ENCODE results near the genes CLN3, APOBR, NPIPB8, PAGR1 and TAOK2.

GRCh38 chr16:28324391-28324922, 32.1 kb downstream of the SBK1 start:
- PRO-cap, result no peak

- PRO-cap, result bidirectional peak, plus-strand start at chr16:28492121, minus-strand start at chr16:28491996; bidirectional peak, plus-strand start at chr16:28492402, minus-strand start at chr16:28492302
Measured at GRCh38 chr16:28491614-28492604, at the start of gene CLN3. CLN3 (minus strand) TSS chr16:28492074.

DNA sequence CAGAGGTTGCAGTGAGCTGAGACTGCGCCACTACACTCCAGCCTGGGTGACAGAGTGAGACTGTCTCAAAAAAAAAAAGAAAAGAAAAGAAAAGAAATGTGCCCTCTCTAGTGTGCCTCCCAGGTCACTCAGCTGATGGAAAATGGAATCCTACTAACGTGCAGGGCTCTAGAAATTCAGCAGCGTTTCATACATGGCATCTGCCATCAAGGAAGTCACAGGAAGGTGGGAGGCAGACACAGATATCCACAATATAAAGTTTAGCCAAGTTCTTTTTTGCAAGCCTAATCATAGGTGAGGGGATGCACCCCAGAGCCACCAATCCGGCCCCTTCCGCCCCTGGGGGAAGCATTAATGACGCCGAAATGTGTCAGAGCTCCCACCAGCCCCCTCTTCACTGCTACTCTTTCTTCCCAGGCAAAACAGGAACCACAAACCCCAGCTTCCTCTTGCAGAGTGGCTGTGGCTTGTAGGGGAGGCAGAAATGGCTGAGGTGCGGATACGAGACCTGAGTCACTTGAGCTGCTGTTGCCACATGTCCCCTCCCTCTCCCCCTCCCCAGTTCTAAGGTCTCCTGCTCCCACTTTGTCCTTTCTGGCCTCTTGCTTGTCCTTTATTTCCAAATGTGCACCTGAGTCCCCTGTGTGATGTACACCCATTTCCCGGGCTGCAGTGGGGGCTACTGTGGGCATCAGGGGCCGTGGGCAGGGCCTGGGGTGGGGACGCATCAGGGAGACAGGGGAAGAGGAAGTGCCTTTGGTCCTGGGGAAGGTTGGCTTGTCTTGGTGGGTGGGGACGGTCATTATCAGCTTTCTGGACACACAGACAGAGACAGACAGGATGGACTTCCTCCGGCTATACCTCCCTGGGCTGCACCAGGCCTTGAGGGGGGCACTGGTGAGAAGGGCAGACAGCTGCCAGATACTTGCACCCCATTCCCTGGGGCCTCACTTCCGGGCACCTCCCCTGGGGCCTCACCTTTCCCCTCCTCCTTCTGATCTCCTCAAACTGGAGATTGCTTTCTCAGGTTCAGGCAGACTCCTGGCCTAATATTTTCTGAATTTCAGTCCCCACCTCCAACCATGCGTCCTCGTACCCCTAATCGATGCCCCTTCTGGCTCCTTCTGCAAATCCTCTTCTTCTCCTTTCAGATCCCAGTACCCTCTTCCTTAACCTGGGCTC, at the start of gene APOBR:
APOBR (plus strand) TSS at position 802 of the 1,182 bp plus-strand sequence.
- PRO-cap, result no peak

GRCh38 chr16:28534215-28535272, 4.2 kb downstream of the NUPR1 start:
- PRO-cap, result no peak

GRCh38 chr16:28637746-28638178, at the start of gene NPIPB8:
NPIPB8 (plus strand) TSS chr16:28638065.
- PRO-cap, result no peak

- PRO-cap, result no peak
Measured at GRCh38 chr16:28723053-28723396, 11.8 kb downstream of the EIF3C start.

- PRO-cap, result no peak
Measured at GRCh38 chr16:28910851-28911360, 14.1 kb downstream of the RABEP2 start.

- PRO-cap, result no peak
Measured at GRCh38 chr16:28954246-28954899, 3.6 kb downstream of the NFATC2IP start.

DNA sequence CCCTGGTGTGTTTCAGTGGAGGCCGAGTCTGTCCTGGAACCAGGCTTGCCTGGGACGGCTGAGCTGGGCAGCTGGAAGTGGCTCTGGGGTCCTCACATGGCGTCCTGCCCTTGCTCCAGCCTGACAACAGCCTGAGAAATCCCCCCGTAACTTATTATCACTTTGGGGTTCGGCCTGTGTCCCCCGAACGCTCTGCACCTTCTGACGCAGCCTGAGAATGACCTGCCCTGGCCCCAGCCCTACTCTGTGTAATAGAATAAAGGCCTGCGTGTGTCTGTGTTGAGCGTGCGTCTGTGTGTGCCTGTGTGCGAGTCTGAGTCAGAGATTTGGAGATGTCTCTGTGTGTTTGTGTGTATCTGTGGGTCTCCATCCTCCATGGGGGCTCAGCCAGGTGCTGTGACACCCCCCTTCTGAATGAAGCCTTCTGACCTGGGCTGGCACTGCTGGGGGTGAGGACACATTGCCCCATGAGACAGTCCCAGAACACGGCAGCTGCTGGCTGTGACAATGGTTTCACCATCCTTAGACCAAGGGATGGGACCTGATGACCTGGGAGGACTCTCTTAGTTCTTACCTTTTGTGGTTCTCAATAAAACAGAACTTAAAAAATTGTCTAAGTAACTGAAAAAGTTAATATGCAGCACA, 5.4 kb downstream of the LAT start:
- PRO-cap, result no peak

GRCh38 chr16:29146989-29147488, 162.2 kb downstream of the LAT start:
- PRO-cap, result no peak

GRCh38 chr16:29173672-29174339, 189.0 kb downstream of the LAT start:
- PRO-cap, result no peak

GRCh38 chr16:29310695-29311665, 95.5 kb downstream of the NPIPB11 start:
- PRO-cap, result no peak

DNA sequence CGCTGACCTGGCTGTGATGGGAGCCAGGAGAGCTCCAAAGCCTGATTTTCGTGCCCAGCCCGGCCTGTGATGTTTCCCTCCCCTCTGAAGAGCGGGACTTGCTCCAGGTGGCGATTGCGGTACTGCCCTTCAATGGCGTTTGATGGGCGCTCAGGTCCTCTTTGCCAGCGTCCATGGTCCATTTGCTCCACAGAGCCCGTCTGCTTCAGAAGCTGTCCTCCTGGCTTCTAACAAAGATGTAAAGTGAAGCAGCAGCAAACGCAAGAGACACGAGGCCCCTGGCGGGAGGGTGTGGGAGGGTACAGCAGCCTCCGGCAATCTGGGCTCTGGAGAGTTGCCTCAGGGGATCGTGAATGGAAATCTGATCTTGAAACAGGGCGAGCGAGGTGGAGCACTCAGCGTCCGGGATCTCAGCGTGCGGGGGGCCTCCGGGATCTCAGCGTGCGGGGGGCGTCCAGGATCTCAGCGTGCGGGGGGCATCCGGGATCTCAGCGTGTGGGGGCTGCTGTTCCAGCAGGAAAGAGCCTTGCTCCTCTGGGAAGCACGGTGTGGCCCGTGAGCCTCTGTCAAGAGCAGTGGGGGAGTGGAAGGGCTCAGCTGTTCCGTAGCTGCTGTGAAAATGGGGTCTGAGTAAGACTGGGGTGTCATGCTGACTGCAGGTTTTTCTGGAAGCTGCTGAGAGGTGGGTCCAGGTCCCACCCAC, 93.3 kb downstream of the NPIPB11 start:
- PRO-cap, result no peak

DNA sequence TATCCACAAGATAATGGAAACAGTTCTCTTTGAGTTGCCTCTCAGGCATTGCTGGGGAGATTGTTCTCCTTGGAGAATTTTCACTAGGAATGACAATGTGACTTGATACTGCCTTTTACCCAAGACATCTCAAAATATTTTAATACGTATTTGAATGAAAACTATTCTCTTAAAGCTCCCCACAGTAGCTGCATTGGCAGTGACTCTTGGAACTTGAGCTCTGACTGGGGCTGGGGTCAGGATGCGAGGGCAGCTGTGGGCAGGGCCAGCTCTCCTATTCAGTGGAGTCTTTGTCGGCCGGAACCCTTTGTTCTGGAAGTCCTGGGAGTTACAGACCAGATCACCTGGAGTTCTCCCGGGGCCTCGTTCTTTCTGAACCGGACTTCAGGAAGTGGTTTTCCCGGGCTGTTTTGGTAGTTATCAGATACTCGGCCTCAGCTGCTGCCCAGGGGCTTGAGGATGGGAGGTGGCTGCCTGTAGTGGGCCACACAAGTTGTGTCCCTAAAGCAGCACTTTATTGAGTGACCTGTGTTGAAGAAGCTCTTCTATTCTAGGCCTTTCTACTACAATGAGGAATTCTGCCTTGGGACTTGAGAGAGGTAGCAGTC, 84.9 kb downstream of the NPIPB11 start:
- PRO-cap, result no peak

DNA sequence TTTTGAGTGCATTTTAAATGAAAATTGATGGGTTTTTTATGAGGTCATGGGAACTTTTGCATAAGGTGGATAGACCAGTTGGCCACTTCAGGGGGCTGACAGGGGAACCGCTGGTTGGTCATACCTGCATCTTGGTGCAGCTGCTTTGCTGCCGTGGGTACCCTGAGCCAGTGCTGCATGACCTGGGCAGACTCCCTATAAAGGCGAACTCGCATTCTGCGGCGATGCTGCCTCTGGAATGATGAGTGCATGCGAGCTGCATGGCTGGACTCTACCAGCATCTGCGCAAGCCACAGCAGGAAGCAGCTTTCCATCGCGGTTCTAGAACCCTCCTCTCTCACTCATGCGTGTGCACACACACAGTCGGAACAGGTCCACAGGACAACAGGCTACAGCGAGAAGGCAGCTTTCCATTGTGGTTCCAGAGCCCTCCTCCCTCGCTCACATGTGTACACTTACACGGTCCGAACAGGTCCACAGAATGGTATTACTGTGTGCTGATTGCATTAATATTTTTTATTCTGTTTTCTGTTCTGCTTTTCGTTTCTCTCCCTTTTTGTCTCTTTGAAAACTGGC, 69.2 kb downstream of the NPIPB11 start:
- PRO-cap, result no peak

DNA sequence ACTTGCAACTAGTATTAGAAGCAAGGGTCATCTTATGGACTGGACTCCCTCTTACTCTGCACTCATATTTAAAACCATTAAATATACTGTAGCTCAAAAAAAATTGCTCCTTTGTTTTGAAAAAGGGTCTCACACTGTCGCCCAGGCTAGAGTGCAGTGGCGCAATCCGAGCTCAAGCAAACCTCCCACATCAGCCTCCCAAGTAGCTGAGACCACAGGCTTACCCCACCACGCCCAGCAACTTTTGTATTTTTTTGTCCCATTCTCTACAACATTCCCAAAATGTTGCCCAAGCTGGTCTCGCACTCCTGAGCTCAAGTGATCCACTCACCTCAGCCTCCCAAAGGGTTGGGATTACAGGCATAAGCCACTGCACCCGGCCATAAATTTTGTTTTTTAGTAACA, 91.0 kb upstream of the SPN start:
- PRO-cap, result no peak

GRCh38 chr16:29790879-29791481, 429 bp downstream of the KIF22 start:
- PRO-cap, result no peak

DNA sequence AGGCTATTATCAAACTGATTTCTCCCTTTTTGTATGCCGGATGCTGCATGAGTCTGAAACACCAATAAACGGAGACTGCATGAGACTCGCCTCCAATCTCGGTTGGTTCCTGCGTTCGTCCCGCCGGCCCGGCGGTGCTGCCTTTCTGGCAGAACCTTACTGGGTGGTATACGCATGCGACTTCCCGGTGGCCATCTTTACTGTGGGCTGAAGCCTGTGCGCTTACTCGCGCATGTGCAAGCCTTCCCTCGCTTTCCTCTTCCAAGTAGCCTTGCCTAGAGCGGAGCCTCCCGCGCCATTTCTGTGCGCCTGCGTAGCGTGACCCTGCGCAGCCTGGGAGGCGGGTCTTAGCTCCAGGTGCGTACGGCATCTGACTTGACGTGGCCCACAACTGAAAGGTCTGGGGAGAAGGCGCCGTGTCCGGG, at the start of gene PAGR1:
PAGR1 (plus strand) TSS at position 356 of the 425 bp plus-strand sequence.
- PRO-cap, result bidirectional peak, plus-strand start at position 299 of the sequence, minus-strand start at position 148 of the sequence

GRCh38 chr16:29973093-29974050, at the start of gene TAOK2:
TAOK2 (plus strand) TSS chr16:29973868.
- PRO-cap, result bidirectional peak, plus-strand start at chr16:29973742, minus-strand start at chr16:29973500; unidirectional peak, plus-strand start at chr16:29973742; bidirectional peak, plus-strand start at chr16:29973872, minus-strand start at chr16:29973771

DNA sequence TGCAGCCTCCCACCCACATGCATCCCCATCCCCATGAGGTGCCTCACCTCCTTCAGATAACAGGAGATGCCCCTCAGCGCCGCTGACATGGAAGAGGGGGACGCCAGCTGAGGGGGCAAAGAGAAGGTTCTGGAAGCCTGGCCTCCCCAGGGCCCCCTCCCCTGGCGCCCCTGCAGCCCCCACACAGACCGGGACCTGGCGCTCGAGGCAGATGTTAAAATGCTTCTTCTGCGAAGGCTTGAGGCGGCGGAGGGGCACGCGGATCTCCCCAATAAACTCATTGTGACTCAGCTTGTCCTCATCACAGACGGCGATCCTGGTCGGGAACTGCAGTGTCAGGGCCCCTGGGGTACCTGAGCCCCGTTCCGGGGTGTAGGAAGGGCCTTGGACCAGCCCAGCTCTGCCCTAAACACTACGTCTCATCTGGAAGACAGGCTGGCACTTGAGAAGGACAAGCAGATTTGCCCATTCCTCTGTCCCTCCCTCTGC, 3.8 kb downstream of the DOC2A start:
- PRO-cap, result no peak

Data from A673 (cell line).